Measurements from ENCODE around the genes YEATS4, CCT2, RAB3IP, ZFC3H1, TRHDE and GLIPR1L2.

- PRO-cap, result no peak
- RRBS, 2 experiments, result no CpG with 5 or more reads among the region's 3 CpGs
These were observed 453 bp upstream of the YEATS4 start for GRCh38 chr12:69359110-69359469.

DNA sequence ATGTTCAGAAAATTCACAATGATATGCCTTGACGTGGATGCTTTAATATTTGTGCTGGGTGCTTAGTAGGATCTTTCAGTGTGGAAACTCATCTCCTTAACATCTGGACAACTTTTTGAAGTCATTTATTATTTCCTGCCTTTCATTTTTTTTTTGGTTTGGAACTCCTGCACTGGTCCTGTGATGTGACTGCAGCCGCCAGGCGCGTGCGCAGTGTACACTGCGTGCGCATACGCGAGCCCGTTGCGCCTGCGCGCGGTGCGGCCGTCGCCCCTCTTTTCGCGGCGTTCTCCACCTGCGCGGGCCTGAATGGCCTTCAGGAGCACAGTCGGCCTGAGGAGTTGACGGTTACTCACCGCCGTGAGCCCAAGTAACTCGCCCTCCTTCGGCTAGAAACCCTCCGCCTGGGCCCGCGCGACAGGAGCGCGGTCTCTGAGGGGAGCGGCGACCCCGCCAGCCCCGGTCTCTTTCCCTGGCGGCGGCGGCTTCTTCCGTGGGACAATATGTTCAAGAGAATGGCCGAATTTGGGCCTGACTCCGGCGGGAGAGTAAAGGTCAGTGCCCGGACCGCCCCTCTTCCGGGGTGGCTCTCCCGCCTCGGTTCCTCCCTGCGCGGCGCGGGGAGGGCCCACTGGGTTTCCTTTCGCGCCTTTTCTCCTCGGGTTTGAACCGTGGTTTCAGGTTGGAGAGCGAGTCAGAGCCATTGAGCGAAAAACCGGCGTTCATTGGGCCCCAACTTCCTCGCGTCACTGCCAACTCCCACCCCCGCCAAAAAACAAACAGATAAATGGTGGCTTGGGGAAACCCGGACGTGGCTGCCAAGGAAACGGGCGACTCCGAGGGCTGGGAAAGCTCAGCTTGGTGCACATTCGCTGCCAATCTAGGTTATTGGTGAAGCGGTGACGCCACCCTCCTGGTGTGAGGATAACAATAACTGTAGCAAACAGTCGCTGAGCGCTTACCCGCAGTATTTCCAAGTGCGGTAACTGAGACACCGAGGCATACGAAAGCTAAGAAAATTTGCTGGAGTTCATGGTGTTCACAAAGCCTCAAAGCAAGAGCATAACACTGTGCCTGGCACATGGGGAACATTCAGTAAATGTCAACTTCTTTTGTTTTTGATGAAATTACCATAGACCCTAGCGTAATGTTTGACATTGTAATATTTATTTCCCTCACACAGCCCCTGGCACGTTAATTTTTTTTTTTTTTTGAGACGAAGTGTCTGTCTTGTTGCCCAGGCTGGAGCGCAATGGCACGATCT, at the start of gene YEATS4:
TSS of gene YEATS4 (plus strand) at position 274 of the 1,264 bp plus-strand sequence.
- PRO-cap, result bidirectional peak, plus-strand start at position 782 of the sequence, minus-strand start at position 580 of the sequence
- RRBS, 2 experiments, result 2 to 3% methylated on average over 12 of the region's 84 CpGs

- PRO-cap, result no peak
- RRBS, 2 experiments, result no CpG with 5 or more reads among the region's 2 CpGs
These were observed 49.6 kb upstream of the FRS2 start for GRCh38 chr12:69420622-69420999.

DNA sequence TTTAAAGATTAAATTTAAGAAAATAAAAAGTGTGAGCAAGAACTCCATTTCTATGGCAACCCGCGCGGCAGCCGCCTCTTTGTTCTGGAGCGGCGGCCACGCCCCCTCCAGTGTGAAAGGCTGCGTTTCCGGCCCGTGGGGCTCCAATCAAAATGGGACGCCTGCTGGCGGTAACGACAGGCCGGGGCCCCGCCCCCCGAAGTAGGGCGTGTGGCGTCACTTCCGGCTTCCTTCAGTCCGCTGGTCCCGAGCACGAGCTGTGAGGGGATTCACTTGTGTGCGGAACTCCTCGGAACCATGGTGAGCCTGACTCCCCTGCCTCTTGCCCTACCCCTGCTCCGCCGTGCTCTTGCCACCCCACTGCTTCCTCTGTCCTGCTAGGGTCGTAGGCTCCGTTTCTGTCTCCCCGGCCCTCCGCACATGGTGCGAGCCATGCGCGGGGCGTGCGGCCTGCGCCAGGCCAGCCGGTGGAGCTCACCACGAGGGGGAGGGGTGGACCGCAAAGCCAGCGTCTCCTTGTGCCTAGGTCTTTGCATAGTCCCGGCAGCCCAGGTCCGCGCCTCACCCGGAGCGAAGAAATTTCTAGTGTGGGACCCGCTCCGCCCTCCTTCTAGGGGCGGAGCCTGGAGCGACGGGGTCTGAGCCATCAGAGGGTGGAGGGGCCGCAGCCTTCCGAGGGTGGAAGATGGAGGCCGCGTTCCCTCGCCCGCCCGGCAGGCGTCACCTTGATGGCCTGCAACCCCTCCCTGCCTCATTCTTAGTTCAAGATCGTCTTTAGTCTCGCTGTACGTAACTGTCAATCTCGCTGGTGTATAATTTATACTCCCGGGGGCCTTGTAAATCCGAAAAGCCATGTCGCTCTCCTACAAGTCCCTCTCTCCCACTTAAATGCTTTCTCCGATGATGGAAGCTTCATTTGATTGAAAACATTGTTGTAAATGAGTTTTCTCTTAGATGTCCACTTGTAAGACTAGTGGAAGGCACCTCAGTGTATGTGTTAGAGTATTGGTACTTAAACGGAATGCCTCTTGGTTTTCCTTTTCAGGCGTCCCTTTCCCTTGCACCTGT, at the start of gene CCT2:
TSS of gene CCT2 (plus strand) at position 235 of the 1,068 bp plus-strand sequence.
- PRO-cap, result bidirectional peak, plus-strand start at position 235 of the sequence, minus-strand start at position 81 of the sequence; bidirectional peak, plus-strand start at position 665 of the sequence, minus-strand start at position 587 of the sequence
- RRBS, 2 experiments, result 2 to 4% methylated on average over 24 to 28 of the region's 68 CpGs

- PRO-cap, result unidirectional peak, plus-strand start at chr12:69738860; unidirectional peak, plus-strand start at chr12:69738930; unidirectional peak, plus-strand start at chr12:69739109
- RRBS, 2 experiments, result 1 to 2% methylated on average over 56 to 65 of the region's 112 CpGs
These were observed at the start of gene RAB3IP for GRCh38 chr12:69738827-69739655. Gene RAB3IP, plus strand, starts transcription at chr12:69738860.

DNA sequence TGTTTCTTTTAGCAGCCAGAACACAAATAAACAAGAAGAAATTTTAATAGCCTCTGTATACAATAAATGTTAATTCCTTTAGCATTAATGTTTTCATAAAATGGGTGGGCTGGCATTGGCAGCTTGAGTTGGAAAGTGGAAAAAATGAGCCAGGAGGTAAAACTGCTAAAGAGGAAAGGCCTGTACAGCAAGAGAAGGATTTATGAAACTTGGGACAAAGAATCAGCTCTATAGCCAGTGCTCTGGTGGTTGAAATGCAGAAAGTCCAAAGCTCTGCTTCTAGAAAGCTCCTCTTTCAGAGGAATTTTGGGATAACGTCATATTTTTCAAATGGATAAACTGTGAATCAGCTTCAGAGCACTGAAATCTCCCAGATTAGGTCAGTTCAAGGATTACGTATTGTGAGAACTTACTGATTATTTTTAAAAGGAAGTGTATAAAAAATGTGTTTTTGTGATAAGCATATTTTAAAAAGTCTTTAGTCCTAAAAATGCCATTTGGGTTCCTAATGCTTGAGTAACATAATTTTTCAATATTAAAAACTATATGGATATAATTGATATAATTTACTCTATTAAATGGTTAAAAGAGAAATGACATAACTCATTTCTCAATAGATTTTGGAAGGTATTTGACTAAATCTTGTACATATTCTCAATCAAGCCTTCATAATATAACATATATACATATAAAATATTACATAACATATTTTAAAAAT, 203.0 kb upstream of the CNOT2 start:
- PRO-cap, result no peak
- RRBS, 2 experiments, result no CpG with 5 or more reads among the region's 2 CpGs

- PRO-cap, result no peak
- RRBS, 2 experiments, result no CpG with 5 or more reads among the region's 4 CpGs
These were observed 12.2 kb downstream of the CNOT2 start for GRCh38 chr12:70255272-70255931.

- PRO-cap, result no peak
- RRBS, 2 experiments, result no CpG with 5 or more reads among the region's 7 CpGs
These were observed 60.8 kb upstream of the KCNMB4 start for GRCh38 chr12:70305233-70305763.

- PRO-cap, result no peak
- RRBS, 2 experiments, result no CpG with 5 or more reads among the region's 7 CpGs
These were observed 4.8 kb downstream of the TSPAN8 start for GRCh38 chr12:71152847-71153550.

- PRO-cap, result no peak
- RRBS, 2 experiments, result no CpG with 5 or more reads among the region's 1 CpG
These were observed 4.1 kb upstream of the TSPAN8 start for GRCh38 chr12:71161888-71162330.

DNA sequence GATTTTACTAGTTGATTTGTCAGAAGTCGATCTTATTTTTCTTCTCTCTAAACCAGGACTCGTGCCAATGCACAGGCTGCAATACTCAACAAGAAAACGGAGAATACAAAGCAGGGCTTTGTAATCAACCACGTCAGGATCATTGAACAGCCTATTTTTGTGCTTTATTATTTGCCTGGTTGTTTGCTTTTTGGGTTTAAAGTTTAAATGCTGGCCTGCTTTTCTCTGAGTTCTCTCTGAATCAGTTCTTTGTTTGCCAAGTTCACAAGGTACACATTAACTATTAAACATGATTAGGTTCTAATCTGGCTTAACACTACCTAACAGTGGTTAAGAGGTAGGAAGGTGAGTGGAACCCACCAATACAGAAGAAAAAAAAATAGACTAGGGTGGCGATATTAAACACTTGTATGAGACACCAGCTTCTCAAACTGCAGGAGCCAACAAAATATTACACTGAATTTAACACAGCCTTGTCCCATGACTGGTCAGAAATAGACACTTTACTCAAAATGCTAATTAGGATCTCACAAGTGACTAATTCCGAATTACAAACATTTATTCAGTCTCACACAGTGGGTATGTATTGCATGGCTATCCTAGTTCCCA, 5.5 kb upstream of the TSPAN8 start:
- PRO-cap, result no peak
- RRBS, 2 experiments, result no CpG with 5 or more reads among the region's 6 CpGs

- PRO-cap, result no peak
- RRBS, 2 experiments, result under 1 to 6% methylated on average over 6 of the region's 37 CpGs
These were observed 659 bp downstream of the LGR5 start for GRCh38 chr12:71440122-71440791.

- PRO-cap, result no peak
- RRBS, 2 experiments, result no CpG with 5 or more reads among the region's 4 CpGs
These were observed 18.8 kb downstream of the ZFC3H1 start for GRCh38 chr12:71644748-71645252.

GRCh38 chr12:71658565-71659796, 4.7 kb downstream of the ZFC3H1 start:
- PRO-cap, result no peak
- RRBS, 2 experiments, result no CpG with 5 or more reads among the region's 2 CpGs

- PRO-cap, result bidirectional peak, plus-strand start at chr12:71663412, minus-strand start at chr12:71663229
- RRBS, 2 experiments, result 1 to 2% methylated on average over 18 of the region's 68 CpGs
These were observed 623 bp downstream of the ZFC3H1 start for GRCh38 chr12:71662759-71663691.

DNA sequence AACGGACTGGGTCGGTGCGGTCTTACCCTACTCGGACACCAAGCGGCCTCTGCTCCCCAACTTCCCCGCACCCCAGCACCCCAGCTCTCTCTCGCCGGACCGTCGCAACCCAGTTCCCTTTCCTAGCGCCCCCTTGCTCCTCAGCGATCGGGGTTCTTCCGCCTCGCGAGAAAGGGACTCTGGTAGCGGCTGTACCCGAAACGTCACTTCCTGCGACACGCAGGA, at the start of gene ZFC3H1:
TSS of gene ZFC3H1 (minus strand) at position 157 of the 225 bp plus-strand sequence.
- PRO-cap, result bidirectional peak, plus-strand start outside the sequence, minus-strand start at position 157 of the sequence
- RRBS, 2 experiments, result no CpG with 5 or more reads among the region's 21 CpGs

DNA sequence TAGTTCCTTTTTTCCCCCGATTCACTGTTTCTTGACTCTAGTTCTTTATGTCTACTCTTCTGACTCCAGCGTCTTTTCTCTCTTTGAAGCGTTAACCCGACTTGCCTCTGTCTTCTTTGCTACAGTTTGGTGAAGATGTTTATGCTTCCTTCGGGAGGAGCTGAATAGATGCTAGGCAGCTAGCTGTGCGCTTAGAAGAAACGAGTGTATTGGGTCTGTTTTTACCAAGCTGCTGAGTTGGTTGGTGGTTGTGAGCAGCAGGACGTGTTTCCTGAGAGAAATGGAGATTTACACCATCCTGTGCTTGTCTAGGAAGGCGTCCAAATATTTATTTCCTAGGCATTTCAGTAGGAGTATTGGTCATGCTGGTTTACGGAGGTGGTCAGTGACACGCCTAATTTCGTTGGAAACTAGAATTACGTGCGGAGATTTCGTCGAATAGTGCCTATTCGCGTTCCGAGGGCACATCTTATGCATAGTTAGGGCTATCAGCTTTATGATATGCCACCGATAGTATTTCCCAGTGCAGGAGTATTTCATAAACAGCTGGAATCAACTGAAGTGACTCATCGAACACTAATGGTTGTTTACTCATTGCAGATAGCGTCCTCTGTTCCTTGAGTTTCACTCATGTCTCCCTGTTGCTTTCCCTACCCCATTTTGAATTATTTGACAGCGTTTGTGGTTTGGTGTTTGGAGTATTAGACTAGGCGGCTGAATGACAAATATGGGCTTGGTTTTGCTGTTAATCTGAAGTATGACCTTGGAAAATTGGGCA, 731 bp downstream of the TBC1D15 start:
- PRO-cap, result no peak
- RRBS, 2 experiments, result no CpG with 5 or more reads among the region's 24 CpGs

GRCh38 chr12:72272001-72272947, at the start of gene TRHDE:
Gene TRHDE, plus strand, starts transcription at chr12:72272370.
- PRO-cap, result no peak
- RRBS, 2 experiments, result 1 to 3% methylated on average over 37 of the region's 86 CpGs

DNA sequence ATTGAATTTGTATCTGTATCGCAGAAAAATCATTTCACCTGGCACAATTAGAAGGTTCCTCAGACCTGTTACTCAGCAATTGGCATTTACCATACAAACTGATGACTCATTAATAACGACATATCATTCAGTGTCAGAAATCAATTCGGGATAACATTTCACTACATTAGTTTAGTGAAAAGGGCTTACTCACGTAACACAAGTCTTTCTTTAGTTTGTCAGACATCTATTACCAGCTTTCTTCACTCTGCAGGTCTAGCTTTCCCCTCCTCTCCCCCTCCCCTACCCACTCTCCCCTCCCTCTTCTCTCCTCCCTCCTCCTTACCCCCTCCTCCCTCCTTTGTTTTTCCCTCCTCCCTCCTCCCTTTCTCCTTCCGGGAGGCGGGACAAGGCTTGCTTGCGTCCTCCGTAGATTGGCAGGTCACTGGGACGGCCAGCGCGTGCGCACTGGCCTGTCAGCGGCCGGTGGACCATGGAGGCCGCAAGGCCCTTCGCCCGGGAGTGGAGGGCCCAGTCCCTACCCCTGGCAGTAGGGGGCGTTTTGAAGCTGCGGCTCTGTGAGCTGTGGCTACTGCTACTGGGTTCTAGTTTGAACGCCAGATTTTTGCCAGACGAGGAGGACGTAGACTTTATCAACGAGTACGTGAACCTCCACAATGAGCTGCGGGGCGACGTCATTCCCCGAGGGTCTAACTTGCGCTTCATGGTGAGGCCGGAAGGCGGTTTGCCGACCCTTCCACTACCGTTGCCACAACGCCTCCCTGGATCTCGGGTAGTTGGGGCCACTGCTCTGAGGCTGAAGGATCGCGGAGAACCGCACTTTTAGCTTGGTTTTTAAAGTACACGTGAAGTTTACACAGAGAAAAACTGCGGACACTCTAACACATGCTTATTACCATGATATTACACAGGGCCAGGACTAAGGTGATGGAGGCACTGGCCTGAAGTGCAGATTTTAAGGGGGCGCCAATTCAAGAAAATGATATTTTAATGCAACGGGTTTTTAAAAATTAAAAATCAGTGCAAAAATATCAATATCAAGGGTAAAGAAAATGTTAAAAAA, at the start of gene GLIPR1L2:
TSS of gene GLIPR1L2 (plus strand) at position 445 of the 1,063 bp plus-strand sequence.
- PRO-cap, result bidirectional peak, plus-strand start at position 599 of the sequence, minus-strand start at position 275 of the sequence
- RRBS, 2 experiments, result 1 to 2% methylated on average over 10 of the region's 42 CpGs

GRCh38 chr12:75481792-75482348, 1.3 kb downstream of the GLIPR1 start:
- PRO-cap, result no peak
- RRBS, 2 experiments, result no CpG with 5 or more reads among the region's 4 CpGs

Data from astrocyte (in vitro differentiated cells and primary cell).